ENCODE measurements around the genes ADAMTS1 and N6AMT1.

- RAMPAGE, long total RNA = no peak
- RRBS = no CpG with 5 or more reads among the region's 2 CpGs
These were observed 802.8 kb upstream of the CXADR start for GRCh38 chr21:16710073-16710424.

GRCh38 chr21:17127987-17128648 lies 384.7 kb upstream of the CXADR start:
- RAMPAGE, long total RNA = no peak
- RRBS = no CpG with 5 or more reads among the region's 5 CpGs

GRCh38 chr21:17139194-17139411 lies 373.7 kb upstream of the CXADR start:
- RAMPAGE, long total RNA = no peak
- RRBS = no CpG with 5 or more reads among the region's 1 CpG

GRCh38 chr21:17429048-17429379 lies 83.8 kb upstream of the CXADR start:
- RAMPAGE, long total RNA = no peak
- RRBS = no CpG with 5 or more reads among the region's 5 CpGs

- RAMPAGE, long total RNA = no peak
- RRBS = 6% methylated on average over 8 of the region's 28 CpGs
These were observed 697 bp downstream of the BTG3 start for GRCh38 chr21:17612011-17612396.

GRCh38 chr21:17742265-17742609 lies 76.9 kb downstream of the C21orf91 start:
- RAMPAGE, long total RNA = no peak

GRCh38 chr21:19853675-19854396 lies 1144.4 kb upstream of the NCAM2 start:
- RAMPAGE, long total RNA = no peak
- RRBS = no CpG with 5 or more reads among the region's 16 CpGs

DNA sequence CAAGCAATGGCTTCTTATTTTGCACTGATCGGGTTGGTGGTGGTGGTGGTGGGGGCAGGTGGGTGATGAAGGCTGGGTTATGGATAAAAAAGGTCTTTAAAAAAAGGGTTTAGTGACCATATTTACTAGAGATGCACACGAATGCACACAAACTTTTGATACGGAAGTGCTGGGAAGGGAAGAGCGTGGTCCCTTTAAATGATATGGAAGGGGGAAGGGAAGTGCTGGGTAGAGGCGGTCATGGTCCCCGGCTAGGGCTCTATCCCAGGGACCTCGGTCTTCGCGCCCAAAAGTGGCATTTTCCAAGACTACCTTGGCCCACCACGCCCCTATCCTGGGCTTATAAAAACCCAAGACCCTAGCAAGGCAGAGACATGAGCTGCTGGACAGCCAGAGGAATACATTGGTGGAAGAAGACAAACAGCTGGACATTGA lies 1720.4 kb downstream of the MRPL39 start:
- RAMPAGE, long total RNA = no peak
- RRBS = no CpG with 5 or more reads among the region's 10 CpGs

DNA sequence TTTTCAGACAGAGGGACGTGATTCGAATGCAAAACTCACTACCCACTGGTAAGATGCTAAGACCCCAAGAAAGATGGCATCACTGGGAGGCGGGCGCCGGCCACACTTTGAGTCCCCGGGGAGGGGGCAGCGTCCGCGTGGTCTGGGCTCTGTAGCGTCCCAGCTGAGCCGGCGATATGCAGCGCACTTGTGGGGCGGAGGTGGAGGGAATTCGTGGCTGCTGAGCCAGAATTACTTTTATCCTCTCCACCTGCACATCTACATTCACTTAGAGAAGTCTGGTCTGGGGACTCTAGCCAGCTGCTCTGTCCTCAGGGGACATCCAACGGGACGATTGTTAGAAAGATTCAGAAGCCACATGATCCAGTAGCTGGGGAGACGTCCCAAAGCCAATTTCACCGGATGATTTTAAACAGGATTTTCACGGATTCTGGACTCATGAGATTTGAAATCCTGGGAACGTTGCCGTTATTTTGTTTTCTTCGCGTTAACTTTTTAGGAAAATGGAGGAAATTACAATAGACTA lies 1.2 kb downstream of the JAM2 start:
- RAMPAGE, long total RNA = no peak
- RRBS = 2% methylated on average over 6 of the region's 24 CpGs

GRCh38 chr21:26165446-26165803 lies 5.1 kb downstream of the APP start:
- RAMPAGE, long total RNA = no peak
- RRBS = no CpG with 5 or more reads among the region's 4 CpGs

DNA sequence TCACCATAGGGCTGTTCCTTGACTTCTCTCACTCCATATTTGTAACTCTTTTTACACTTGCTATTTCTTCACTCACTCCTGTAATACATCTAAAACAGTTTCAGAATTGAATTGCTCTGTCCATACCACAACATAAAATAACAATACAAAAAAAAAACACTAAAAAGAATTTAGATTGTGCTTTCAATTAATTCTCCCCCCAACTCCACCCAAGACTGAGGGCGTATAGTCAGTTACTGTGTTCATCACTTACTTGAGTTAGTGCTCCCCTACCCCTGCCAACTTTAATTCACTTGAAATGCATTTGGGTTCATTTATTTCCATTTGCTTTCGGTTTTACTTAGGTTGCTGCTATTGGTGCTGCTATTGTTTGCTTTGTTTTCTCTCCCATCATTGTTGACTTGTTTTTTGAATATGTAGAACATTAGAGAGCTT lies 10.6 kb upstream of the CYYR1 start:
- RAMPAGE, long total RNA = no peak
- RRBS = no CpG with 5 or more reads among the region's 2 CpGs

- RAMPAGE, long total RNA = no peak
- RRBS = no CpG with 5 or more reads among the region's 5 CpGs
These were observed 29.7 kb downstream of the ADAMTS1 start for GRCh38 chr21:26815157-26816221.

- RAMPAGE, long total RNA = no peak
- RRBS = under 1% methylated on average over 10 of the region's 18 CpGs
These were observed at the start of gene ADAMTS1 for GRCh38 chr21:26845234-26845437. Gene ADAMTS1, minus strand, starts transcription at chr21:26845409.

DNA sequence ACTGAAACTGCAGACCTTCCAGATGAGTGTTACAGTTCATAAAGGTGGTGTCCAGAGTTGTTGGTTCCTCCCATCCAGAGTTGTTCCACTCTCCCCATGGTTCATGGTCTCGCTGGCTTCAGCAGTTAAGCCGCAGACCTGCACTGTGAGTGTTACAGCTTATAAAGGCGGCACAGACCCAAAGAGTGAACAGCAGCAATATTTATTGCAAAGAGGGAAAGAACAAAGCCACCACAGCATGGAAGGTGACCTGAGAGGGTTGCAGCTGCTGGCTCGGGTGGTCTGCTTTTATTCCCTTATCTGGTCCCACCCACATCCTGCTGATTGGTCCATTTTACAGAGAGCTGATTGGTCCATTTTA lies 917.8 kb upstream of the ADAMTS5 start:
- RAMPAGE, long total RNA = no peak
- RRBS = no CpG with 5 or more reads among the region's 4 CpGs

DNA sequence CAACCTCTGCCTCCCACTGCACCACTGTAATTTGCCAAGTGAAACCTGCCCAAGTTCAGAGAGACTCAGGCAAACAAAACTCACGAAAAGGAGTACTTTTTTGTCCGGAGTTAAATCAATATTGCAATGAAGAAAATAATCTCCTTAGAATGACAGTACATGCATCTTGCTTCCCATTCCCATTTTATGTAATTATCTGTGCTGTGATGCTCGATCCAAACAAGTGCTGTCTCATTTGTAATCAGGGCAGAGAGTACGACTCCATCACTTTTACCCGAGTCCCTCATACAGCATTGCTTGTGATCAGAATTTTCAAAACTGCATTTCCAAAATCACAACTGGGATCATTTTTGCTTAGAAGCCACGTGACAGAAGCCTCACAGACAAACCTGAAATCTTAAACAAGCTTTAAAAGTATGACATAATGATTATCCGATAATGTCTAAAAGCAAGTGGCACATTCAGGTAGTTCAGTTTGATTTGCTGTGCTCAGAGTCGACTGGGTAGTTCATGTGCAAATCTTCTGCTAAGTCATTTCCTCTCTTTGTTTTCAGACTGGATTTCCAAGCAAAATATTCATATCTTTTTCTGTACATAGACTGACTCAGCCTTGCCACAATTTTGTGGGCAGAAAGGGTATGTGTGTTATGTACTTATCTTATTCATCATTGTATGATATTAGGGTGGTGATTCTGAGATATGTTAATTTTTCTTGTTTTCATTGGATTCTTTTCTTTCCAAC lies 248.4 kb downstream of the N6AMT1 start:
- RAMPAGE, long total RNA = no peak
- RRBS = no CpG with 5 or more reads among the region's 8 CpGs

- RAMPAGE, long total RNA = no peak
- RRBS = no CpG with 5 or more reads among the region's 5 CpGs
These were observed 81.3 kb downstream of the N6AMT1 start for GRCh38 chr21:28803561-28804586.

GRCh38 chr21:28884825-28885574 lies at the start of gene N6AMT1:
Gene N6AMT1, minus strand, starts transcription at chr21:28885367.
- RAMPAGE, long total RNA = start-site peak on the minus strand at chr21:28885339-28885358, 64 and 52 reads in 2 replicates
- RRBS = 1% methylated on average over 3 of the region's 50 CpGs

GRCh38 chr21:29000055-29000734 lies 7.5 kb upstream of the LTN1 start:
- RAMPAGE, long total RNA = no peak
- RRBS = no CpG with 5 or more reads among the region's 46 CpGs

- RAMPAGE, long total RNA = no peak
- RRBS = no CpG with 5 or more reads among the region's 4 CpGs
These were observed 1.0 kb downstream of the RWDD2B start for GRCh38 chr21:29018170-29018462.

- RAMPAGE, long total RNA = no peak
- RRBS = no CpG with 5 or more reads among the region's 2 CpGs
These were observed 5.6 kb upstream of the CCT8 start for GRCh38 chr21:29079079-29079483.